Skeletal muscle satellite cell (primary cell): ENCODE data around the genes CCSAP and ABCB10.

DNA sequence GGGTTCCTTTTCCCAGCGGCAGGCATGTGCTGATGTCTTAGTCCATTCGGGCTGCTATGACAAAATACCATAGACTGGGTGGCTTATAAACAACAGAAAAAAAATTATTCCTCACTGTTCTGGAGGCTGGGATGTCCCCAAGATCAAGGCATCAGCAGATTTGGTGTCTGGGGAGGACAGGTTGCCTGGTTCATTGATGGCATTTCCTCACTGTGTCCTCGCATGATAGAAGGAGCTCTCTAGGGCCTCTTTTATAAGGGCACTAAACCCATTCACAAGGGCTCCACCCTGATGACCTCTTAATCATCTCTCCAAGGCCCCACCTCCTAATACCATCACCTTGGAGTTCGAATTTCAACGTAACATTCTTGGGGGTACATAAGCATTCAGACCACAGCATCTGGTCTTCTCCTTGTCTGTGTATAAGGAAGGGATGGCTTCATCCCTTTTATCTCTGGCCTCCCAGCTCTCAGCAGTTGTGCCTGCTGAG is 75.5 kb downstream of the RHOU start:
- CAGE, long polyA plus RNA = no peak

- CAGE, long polyA plus RNA = no peak
Observed at GRCh38 chr1:228875676-228876215, 140.5 kb downstream of the RHOU start.

- CAGE, long polyA plus RNA = no peak
Observed at GRCh38 chr1:228920422-228920877, 185.2 kb downstream of the RHOU start.

DNA sequence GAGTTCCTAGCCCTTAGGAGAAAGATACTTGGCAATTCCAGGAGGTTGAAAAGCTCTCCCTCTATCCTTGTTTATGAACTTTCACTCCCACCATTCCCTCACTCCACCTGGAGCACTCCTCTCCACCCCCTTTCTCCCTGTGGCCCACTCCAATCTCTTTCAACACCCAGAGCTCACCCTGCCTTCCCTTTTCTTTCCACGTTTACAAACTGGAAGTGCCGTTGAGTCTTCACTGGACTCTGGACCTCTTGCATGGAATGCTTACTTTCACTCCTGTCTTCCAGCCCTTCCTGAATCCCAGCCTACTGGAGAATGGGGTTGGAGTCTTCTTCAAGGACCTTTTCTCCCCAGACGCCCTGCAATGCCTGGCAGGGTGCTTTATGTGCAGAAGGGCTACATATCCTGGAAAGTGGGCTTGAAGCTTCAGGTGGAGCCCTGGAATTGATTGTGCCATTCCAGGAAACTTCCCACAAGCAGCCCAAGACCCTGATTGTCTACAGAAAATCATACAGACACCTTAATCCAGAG is 198.5 kb downstream of the RHOU start:
- CAGE, long polyA plus RNA = no peak

DNA sequence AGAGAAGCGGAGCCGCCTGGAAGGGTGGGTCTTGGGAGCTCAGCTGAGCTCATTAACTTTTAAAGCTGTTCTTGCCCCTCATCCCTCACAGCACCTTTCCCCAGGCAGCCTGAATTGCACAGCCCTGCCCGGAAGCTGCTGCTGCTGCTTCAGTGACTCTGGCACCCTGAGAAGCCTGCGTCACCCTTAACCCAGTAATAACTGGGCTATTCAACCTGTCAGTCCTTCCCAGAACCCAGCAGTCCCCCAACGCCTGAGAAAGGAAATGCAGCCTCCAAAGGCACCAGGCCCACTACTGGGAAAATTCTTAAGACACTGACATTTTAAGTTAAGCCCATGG is 162.0 kb upstream of the RAB4A start:
- CAGE, long polyA plus RNA = no peak

GRCh38 chr1:229274766-229275528 is 4.0 kb downstream of the RAB4A start:
- CAGE, long polyA plus RNA = no peak

DNA sequence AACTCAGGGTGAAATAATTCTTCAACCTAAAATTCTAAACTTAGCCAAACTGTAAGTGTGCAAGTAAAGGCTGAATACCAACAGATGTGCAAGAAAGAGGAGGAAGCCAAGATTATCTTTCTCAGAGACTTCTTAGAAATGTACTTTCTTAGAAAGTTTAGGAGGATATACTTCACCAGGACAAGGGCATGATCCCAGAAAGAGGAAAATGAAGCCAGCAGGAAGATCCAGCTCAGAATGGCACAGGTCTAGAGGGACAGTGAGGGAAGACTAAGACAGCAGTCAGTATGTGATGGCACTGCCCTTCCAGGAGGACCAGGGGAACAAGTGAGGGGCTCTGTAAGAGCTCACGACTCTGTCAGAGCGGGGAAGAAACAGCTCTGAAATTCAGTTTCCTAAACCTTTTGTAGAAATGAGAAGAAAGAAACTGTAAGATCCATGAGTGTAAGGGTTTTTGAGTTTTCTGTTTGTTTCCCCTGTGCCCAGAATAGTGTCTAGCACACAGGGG is 20.3 kb downstream of the RAB4A start:
- CAGE, long polyA plus RNA = no peak

- CAGE, long polyA plus RNA = no peak
Observed at GRCh38 chr1:229325669-229326267, 17.1 kb downstream of the CCSAP start.

DNA sequence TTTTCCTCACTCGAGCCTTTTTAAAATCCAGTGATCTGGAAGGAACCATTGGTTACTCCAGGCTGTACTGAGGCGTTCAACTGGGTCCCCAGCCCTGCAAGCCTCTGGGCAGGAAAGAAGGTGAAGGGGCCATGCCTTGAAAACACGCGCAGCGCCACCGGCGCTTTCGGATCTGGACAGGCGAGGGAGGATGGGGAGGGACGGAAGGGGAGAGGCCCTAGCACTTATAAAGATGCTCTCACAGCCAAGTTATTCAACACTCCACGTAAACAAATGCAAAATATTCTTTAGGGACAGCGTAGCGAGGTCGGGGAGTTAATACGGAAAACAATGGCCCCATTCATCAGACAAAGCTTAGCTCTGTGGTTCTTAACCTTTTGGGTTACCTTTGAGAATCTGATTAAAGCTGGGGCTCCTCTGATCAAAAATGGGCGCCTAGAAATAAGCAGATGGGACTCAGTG is 1.5 kb downstream of the CCSAP start:
- CAGE, long polyA plus RNA = no peak

DNA sequence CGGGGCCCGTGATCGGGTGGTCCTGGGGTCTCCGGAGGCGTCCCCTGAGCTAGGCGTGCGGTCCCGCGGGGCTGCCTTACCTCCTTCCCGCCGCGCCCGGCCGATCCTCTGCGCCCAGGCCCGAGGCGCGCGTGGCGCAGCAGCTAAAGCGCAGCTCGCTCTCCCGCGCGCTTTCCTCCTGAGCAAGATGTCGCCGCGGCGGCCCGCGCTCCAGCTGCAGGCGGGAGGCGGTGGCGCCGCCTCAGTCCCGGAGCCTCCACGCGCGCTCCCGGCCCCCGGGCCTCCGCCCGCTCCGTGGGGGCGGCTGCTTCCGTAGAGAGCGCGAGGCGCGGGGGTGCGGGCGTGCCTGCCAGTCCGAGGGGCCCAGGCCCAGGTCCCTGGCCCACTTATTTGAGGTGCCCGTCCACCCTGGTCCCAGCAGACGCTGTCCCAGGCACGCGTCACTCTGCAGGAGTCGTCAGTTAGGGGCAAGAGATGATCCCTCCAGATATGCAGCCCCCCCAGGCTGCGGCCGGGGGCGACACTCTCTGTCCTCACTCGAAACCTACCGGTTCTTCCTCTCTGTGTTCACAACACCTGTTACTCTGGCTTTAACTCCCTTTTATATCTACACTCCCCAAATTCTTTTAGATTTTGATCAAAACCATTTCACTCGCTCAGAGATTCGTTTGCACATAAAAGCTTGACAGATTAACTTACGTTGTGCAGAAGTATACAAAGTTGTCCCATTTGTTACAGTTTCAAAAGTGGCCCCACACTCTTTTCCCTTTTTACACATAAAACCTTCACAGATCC is at the start of gene CCSAP:
Gene CCSAP, minus strand, starts transcription at position 216 of the 795 bp plus-strand sequence.
- CAGE, long polyA plus RNA = no peak

- CAGE, long polyA plus RNA = no peak
Observed at GRCh38 chr1:229558385-229559520, at the start of gene ABCB10. Gene ABCB10, minus strand, starts transcription at chr1:229558707.

DNA sequence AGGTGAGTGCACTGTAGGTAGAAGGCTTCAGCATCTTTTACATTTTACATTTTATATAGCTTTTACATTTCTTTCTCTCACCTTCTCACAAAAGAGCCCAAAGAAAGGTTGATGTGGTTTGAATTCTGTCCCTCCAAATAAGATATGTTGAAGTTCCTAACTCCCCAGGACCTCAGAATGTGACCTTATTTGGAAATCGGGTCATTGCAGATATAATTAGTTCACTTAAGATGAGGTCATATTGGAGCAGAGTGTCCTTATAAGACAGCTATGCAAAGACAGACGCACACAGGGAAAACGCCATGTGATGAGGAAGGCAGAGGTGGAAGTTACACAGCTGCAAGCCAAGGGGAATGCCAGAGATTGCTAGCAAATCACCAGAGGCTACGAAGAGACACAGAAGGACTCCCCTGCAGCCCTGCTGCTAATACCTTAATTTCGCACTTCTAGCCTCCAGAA is 5.1 kb upstream of the ABCB10 start:
- CAGE, long polyA plus RNA = no peak

DNA sequence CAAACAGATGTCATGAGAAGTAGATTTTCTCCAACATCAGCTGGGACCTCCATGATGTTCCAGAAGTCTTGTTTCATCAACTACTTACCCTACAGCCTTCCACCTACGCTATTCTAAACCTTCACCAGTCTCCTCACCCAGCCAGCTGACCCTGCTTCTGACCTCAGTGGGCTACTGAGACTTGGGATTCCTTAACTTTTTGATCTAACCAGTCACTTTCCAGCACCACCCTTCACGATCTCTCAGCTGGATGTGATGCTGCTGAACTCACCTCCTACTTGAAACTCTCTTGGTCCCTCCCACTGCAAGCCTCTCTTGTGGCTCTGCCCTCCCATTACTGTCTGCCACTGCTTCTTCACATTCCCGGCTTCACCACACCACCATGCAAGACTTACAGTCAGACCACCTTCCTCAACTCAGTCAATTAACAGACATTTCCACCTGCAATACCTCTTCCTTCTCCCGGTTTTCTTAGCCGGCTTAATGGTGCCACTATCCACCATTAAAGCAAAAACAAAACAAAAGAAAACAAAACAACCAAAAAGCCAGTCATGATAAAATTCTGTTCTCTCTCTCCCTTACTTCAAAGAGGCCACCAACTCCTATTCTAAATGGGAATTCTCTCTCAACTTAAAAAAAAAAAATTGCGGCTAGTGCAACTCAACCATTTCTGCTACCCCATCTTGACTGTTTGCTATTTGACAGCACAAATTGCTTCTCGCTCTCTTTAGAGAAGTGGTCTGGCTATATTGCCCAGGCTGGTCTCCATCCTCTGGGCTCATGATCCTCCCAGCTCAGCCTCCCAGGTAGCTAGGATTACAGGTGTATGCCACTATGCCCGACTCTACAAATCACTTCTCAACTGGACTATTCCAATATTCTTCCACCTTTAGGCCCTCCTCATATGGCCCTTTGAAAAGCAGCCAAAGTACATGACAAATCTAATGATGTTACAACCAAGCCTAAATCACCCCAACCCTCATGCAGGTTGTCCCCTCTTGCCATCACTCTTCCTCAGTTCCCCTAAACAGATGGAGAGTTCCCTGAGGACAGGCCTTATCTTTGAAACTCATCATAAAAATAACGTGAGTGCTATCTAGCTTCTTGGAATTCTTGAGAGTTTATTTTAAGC is 6.0 kb downstream of the TAF5L start:
- CAGE, long polyA plus RNA = no peak

DNA sequence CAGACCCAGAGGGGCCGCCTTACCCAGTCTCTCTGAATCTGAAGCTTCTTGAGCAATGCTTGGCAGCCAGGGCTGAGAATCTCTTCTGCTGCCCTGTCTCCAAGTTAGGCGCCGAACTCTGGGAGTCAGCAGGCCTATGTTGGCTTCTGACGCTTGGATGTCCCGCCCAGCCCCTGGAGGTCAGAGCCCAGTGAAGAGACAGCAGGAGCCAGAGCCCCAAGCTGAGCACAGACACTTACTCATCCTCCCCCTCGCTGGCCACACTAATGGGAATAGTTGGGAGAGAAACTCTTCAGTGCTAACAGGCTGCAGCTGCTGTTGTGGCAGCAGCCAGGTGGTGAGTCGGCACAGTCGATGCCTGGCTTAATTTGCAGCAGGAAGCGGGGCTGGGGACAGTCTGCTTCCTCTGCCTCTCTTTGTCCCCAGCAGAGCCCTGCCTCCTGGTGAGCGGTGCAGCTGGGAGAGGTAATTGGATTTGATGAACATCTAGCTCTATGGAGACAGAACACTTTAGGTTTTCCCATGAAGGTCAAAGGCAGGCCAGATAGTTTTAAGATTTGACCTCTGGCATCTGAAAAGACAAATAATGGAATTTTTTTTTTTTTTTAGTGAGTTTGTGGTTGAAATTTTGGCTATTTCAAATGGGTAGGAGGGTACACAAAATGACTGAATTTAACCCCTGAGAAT is 68.3 kb downstream of the URB2 start:
- CAGE, long polyA plus RNA = no peak

DNA sequence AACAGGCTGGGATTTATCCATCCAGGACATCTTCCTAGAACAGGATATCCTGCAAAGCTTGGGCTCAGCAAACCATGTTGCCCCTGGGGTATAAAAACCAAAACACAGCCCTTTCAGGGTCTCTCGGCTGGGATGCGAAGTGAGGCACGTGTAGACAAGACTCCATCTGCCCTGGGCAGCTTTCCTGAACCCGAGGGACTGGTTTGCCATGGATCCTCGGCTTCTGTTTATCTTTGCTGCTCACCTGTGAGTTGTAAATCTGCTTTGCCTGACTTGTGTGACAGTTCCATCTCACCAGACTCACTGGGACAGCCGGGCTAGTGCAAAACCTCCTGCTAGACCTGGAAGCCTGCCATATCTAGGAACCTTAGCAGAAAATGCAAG is 218.5 kb downstream of the URB2 start:
- CAGE, long polyA plus RNA = no peak

DNA sequence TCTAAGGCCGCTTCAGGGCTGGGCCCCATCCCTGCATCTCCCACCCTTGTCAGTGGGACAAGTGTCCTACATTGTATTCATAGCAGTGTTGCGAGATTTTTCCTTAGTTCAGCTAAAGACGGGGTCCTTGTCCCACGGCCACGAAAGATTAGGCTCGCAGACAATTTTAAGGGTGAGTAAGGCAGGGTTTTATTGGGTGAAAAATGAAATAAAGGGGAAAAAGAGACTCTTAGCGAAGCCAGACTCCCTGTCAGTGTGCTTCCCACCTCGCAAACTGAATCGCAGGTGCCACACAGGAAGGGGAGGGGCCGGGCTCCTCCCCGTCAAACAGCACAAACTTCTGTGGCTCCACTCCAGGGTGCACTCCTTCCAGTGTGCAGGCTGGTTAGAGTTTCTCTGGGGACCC is 37.9 kb upstream of the GALNT2 start:
- CAGE, long polyA plus RNA = no peak

DNA sequence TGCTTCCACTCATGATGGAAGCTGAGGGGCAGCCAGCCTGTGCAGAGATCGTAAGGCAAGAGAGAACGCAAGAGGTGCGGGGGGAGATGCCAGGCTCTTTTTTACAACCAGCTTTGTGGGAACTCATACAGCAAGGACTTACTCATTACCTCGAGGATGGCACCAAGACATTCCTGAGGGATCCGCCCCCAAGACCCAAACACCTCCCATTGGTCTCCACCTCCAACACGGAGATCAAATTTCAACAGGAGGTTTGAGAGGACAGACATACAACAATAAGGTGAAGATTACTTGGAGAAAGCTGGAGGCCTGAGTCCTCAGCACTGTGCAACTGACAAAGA is 20.0 kb upstream of the GALNT2 start:
- CAGE, long polyA plus RNA = no peak

DNA sequence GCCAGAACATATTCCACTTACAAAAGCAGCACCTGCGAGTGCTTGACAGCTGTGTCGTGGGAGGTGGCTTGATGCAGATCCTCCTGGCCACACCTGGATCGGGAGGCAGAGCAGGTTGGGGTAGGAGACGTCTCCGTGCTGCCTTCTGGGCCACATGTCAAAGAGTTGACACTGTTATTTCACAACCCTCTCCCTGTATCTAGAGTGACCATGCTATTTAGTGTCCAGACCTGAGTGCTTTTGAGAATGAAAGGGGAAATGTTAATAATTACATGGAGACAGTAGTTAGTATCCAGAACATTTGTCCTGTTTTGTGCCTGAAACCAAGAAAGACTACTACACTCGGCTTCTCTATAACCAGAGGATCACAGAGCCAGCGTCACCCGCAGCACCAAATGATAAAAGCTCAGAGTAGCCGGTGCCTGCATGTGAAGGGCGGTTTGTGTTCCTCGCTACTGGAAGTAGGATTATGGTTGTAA is 77.0 kb downstream of the GALNT2 start:
- CAGE, long polyA plus RNA = no peak

- CAGE, long polyA plus RNA = no peak
Observed at GRCh38 chr1:230153320-230154604, 86.7 kb downstream of the GALNT2 start.

GRCh38 chr1:230169457-230170162 is 102.6 kb downstream of the GALNT2 start:
- CAGE, long polyA plus RNA = no peak